ENCODE measurements around a stretch of chr7.

DNA sequence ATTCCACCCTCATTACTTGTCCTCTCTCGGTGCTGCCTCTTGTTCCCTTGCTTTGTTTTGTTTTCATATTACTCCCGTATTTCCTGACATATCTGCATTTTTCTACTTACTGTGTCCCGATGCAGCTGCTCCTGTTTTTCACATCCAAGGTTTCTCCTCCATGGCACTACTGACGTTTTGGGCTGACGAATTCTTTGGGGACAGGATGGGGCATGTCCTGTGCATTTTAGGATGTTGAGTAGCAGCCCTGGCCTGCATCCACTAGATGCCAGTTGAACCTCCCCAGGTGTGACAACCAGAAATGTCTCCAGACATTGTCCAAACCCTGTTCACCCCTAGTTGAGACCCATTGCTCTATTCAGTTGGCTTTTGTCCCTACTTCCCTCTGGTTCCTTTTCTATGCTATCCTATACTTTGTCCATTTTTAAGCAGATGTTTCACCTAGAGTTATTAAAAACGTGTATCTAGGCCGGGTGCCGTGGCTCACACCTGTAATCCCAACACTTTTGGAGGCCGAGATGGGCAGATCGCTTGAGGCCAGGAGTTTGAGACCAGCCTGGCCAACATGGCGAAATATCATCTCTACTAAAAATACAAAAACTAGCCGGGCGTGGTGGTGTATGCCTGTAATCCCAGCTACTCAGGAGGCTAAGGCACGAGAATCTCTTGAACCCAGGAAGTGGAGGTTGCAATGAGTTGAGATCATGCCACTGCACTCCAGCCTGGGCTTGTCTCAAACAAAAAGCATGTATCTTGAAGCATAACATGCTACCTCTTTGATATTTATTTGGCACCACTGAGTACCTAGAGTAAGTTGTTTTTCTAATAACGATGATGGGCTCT is 12.6 kb downstream of the ZNF789 start:
- PRO-cap: no peak
CAGE:
- cytosol, long polyA minus RNA: no peak
- cytosol, long polyA plus RNA: no peak
- long polyA plus RNA: no peak
- nucleus, long polyA minus RNA: no peak
- nucleus, long polyA plus RNA: no peak

GRCh38 chr7:99554802-99555475 is 3.0 kb upstream of the FAM200A start:
- PRO-cap: no peak
CAGE:
- cytosol, long polyA minus RNA: no peak
- cytosol, long polyA plus RNA: no peak
- long polyA plus RNA: no peak
- nucleus, long polyA minus RNA: no peak
- nucleus, long polyA plus RNA: no peak

- PRO-cap: no peak
CAGE:
- cytosol, long polyA minus RNA: no peak
- cytosol, long polyA plus RNA: no peak
- long polyA plus RNA: no peak
- nucleus, long polyA minus RNA: no peak
- nucleus, long polyA plus RNA: no peak
Measured at GRCh38 chr7:99649402-99649840, 30.4 kb downstream of the CYP3A5 start.

DNA sequence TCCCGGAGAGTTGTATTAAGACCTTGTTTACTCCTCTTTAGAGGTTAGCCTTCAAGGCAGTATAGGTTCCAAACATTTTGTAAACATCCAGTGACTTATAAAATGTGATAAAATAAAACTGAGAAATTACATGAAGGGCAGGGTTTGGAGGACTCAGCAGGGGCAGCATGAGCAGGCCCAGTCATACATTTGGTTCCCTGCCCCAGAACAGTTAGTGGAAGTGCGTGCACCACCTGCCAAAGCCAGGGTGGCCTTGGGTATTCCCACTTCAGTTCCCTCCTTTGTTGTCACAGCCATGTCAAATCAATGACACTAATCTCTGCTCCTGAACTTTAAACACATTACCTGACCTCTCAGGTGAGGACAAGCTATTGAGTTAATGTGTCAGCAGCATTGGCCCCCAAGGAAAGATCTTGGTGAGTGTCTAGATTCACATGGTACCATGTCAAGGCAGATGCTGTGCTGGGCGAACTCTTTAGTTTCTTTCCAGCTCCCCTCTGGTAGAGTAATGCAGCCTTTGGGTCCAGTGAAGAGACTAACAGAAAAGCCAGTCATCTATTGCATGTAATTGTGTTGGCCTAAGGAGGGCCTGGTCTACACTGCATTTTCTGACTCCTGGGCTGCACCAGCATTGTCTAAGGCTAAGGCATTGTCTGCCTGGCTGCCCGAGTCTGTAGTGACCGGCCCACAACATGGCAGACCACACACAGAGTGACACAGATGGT is 2.1 kb downstream of the CYP3A5 start:
- PRO-cap: no peak
CAGE:
- cytosol, long polyA minus RNA: no peak
- cytosol, long polyA plus RNA: no peak
- long polyA plus RNA: no peak
- nucleus, long polyA minus RNA: no peak
- nucleus, long polyA plus RNA: no peak

- PRO-cap: no peak
CAGE:
- cytosol, long polyA minus RNA: no peak
- cytosol, long polyA plus RNA: no peak
- long polyA plus RNA: no peak
- nucleus, long polyA minus RNA: no peak
- nucleus, long polyA plus RNA: no peak
Measured at GRCh38 chr7:99823969-99824657, 3.7 kb upstream of the CYP3A43 start.

DNA sequence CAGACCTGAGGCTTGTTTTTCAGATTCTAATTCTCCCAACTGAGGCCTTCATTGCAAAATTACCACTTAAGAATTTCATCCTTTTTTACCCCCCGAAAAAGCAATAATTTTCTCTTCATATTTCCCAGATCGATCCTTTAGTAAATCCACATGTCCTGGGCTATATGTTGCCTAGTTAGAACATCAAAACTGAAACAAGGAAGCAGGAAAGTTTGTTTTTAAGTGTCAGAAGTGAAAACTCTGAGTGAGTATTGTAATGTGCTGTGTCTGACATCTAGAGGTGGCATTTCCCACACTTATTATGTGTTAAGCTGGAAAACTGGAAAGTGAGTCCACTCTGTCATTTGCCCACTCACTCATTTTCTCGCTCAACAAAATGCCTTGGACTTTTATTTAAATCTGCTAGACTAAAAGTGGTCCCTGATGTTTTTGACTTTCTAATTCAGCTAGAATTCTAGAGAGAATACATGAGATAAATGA is 10.1 kb downstream of the CYP3A43 start:
- PRO-cap: no peak
CAGE:
- cytosol, long polyA minus RNA: no peak
- cytosol, long polyA plus RNA: no peak
- long polyA plus RNA: no peak
- nucleus, long polyA minus RNA: no peak
- nucleus, long polyA plus RNA: no peak

GRCh38 chr7:99891694-99892873 is 15.3 kb upstream of the OR2AE1 start:
- PRO-cap: no peak
CAGE:
- cytosol, long polyA minus RNA: no peak
- cytosol, long polyA plus RNA: no peak
- long polyA plus RNA: no peak
- nucleus, long polyA minus RNA: no peak
- nucleus, long polyA plus RNA: no peak

- PRO-cap: no peak
CAGE:
- cytosol, long polyA minus RNA: no peak
- cytosol, long polyA plus RNA: no peak
- long polyA plus RNA: no peak
- nucleus, long polyA minus RNA: no peak
- nucleus, long polyA plus RNA: no peak
Measured at GRCh38 chr7:99955203-99955633, 20.6 kb downstream of the AZGP1 start.

GRCh38 chr7:100011364-100012121 is 3.9 kb upstream of the ZKSCAN1 start:
- PRO-cap: no peak
CAGE:
- cytosol, long polyA minus RNA: no peak
- cytosol, long polyA plus RNA: no peak
- long polyA plus RNA: no peak
- nucleus, long polyA minus RNA: no peak
- nucleus, long polyA plus RNA: no peak

DNA sequence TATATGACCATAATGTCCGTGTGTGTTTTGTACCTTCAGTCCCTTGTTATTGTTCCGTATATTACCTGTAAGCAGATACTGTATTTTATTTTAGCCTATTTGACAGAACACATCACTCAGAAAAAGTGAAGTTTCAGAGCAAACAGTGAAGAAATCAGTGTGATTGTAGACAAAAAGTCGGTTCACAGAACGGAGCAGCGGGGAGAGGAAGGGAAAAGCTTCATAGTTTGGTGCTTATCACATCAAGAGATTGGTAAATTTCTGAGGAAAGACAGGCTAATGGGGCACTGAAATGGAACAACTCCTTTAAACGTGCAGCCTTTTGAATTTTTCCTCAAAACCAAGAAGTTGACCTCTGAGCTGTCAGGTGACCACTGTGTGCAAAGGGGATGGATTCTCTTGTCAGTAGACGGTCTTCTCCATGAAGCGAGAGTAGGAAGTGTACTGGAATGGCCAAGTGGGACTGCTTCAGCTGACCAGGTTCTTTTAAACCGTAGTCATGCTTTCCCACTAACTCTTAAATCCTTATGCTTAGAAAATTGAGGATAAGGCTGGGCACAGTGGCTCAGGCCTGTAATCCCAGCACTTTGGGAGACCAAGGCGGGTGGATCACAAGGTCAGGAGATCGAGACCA is 11.3 kb upstream of the ZSCAN21 start:
- PRO-cap: no peak
CAGE:
- cytosol, long polyA minus RNA: no peak
- cytosol, long polyA plus RNA: no peak
- long polyA plus RNA: no peak
- nucleus, long polyA minus RNA: no peak
- nucleus, long polyA plus RNA: no peak

- PRO-cap: no peak
CAGE:
- cytosol, long polyA minus RNA: no peak
- cytosol, long polyA plus RNA: no peak
- long polyA plus RNA: no peak
- nucleus, long polyA minus RNA: no peak
- nucleus, long polyA plus RNA: no peak
Measured at GRCh38 chr7:100106840-100107803, 5.7 kb downstream of the AP4M1 start.

GRCh38 chr7:100127342-100127878 is 643 bp downstream of the MBLAC1 start:
- PRO-cap: bidirectional peak, plus-strand start at chr7:100127751, minus-strand start at chr7:100127590
CAGE:
- cytosol, long polyA minus RNA: no peak
- cytosol, long polyA plus RNA: no peak
- long polyA plus RNA: no peak
- nucleus, long polyA minus RNA: no peak
- nucleus, long polyA plus RNA: no peak

DNA sequence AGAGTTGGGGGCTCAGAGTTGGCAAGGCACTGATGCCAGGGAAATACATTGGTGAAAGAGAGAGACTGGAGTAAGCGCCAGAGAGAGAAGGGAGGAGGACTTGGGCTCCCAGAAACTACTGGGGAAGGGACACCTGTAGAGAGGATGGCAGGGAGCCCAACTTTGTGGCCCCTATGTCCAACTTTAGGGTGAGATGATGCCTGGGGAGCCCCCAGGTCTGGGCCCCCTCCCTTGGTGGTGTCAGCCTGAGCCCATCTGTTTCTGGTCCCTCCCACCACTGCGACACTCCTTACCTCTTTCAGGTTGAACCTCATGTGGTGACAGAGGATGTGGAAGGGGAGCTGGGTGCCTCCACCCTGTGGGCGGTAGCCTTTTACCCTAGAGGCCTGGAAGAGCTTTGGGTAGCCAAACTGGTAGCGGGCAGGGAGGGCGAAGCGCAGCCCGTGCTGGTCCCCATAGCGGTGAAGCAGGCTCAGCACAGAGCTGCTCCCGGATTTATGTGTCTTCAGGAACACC is 2.1 kb downstream of the GAL3ST4 start:
- PRO-cap: no peak
CAGE:
- cytosol, long polyA minus RNA: no peak
- cytosol, long polyA plus RNA: no peak
- long polyA plus RNA: no peak
- nucleus, long polyA minus RNA: no peak
- nucleus, long polyA plus RNA: no peak

GRCh38 chr7:100169463-100169662 is 946 bp upstream of the GAL3ST4 start:
- PRO-cap: no peak
CAGE:
- cytosol, long polyA minus RNA: no peak
- cytosol, long polyA plus RNA: no peak
- long polyA plus RNA: no peak
- nucleus, long polyA minus RNA: no peak
- nucleus, long polyA plus RNA: no peak

GRCh38 chr7:100192336-100192861 is 14.7 kb downstream of the STAG3 start:
- PRO-cap: no peak
CAGE:
- cytosol, long polyA minus RNA: no peak
- cytosol, long polyA plus RNA: no peak
- long polyA plus RNA: no peak
- nucleus, long polyA minus RNA: no peak
- nucleus, long polyA plus RNA: no peak

DNA sequence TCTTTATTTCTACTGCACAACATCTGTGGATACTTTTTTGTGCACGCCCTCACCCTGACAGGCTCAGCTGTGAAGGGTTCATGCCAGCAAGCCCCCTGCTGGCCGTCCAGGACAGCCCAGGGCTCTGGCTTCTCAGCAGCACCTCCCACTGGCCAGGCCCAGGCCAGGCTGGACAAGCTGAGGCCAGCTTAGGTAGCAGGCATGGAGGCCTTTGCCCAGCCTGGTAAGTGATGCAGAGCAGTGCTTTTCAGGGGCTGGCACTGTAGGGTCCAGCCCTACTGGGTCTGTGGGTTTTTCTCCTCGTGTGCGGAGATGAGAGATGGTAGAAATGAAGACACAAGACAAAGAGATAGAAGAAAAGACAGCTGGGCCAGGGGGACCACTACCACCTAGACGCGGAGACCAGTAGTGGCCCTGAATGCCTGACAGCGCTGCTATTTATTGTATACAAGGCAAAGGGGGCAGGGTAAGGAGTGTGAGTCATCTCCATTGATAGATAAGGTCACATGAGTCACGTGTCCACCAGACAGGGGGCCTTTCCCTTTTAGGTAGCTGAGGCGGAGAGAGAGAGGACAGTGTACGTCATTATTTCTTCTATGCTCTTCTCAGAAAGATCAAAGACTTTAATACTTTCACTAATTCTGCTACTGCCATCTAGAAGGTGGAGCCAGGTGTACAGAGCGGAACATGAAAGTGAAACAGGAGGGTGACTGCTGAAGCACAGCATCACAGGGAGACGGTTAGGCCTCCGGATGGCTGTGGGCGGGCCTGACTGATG is 13.2 kb upstream of the PILRB start:
- PRO-cap: no peak
CAGE:
- cytosol, long polyA minus RNA: no peak
- cytosol, long polyA plus RNA: no peak
- long polyA plus RNA: no peak
- nucleus, long polyA minus RNA: no peak
- nucleus, long polyA plus RNA: no peak

GRCh38 chr7:100430598-100431487 is 1.2 kb downstream of the MEPCE start:
- PRO-cap: unidirectional peak, minus-strand start at chr7:100430792
CAGE:
- cytosol, long polyA minus RNA: no peak
- cytosol, long polyA plus RNA: no peak
- long polyA plus RNA: no peak
- nucleus, long polyA minus RNA: no peak
- nucleus, long polyA plus RNA: no peak

DNA sequence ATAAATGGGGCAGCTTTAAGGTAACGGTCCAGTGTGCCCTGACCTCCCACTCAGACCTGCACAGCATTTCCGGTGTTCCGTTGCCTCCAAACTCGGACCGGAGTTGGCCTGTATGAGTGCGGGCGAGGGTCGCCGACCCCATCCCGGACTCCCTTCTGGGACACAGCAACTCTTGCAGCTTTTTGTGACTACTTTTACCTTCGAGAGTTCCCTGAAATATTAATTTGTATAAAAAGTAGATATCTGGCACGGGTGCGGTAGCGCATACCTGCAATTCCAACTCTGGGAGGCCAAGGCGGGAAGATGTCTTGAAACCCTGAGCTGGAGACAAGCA is 811 bp upstream of the PPP1R35 start:
- PRO-cap: no peak
CAGE:
- cytosol, long polyA minus RNA: no peak
- cytosol, long polyA plus RNA: no peak
- long polyA plus RNA: no peak
- nucleus, long polyA minus RNA: no peak
- nucleus, long polyA plus RNA: no peak

DNA sequence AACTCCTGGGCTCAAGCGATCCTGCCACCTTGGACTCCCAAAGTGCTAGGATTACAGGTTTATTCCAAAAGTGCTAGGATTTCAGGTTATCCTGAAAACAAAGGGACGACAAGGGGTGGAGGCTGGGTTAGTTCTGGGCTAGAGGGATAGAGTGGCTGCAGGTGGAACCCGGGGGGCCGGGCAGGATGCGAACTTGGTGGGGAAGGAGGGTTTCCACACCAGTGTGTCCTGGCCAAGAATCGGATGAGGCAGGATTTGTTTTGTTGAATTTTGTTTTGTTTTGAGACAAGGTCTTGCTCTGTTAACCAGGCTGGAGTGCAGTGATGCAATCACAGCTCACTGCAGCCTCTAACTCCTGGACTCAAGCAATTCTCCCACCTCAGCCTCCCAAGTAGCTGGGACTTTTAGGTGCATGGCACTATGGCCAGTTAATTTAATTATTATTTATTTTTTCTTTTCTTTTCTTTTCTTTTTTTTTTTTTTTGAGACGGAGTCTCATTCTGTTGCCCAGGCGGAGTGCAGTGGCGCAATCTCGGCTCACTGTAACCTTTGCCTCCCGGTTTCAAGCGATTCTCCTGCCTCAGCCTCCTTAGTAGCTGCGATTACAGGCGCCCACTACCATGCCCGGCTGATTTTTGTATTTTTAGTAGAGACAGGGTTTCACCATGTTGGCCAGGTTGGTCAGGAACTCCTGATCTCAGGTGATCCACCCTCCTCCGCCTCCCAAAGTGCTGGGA is 12.9 kb upstream of the PPP1R35 start:
- PRO-cap: no peak
CAGE:
- cytosol, long polyA minus RNA: no peak
- cytosol, long polyA plus RNA: no peak
- long polyA plus RNA: no peak
- nucleus, long polyA minus RNA: no peak
- nucleus, long polyA plus RNA: no peak

- PRO-cap: no peak
CAGE:
- cytosol, long polyA minus RNA: no peak
- cytosol, long polyA plus RNA: no peak
- long polyA plus RNA: no peak
- nucleus, long polyA minus RNA: no peak
- nucleus, long polyA plus RNA: no peak
Measured at GRCh38 chr7:100467686-100468616, 3.9 kb upstream of the SPACDR start.